Osteocyte (in vitro differentiated cells): ENCODE measurements around the gene MRPL51.

- PRO-cap: no peak
Observed at GRCh38 chr12:5993781-5994817, 49.0 kb upstream of the ANO2 start.

DNA sequence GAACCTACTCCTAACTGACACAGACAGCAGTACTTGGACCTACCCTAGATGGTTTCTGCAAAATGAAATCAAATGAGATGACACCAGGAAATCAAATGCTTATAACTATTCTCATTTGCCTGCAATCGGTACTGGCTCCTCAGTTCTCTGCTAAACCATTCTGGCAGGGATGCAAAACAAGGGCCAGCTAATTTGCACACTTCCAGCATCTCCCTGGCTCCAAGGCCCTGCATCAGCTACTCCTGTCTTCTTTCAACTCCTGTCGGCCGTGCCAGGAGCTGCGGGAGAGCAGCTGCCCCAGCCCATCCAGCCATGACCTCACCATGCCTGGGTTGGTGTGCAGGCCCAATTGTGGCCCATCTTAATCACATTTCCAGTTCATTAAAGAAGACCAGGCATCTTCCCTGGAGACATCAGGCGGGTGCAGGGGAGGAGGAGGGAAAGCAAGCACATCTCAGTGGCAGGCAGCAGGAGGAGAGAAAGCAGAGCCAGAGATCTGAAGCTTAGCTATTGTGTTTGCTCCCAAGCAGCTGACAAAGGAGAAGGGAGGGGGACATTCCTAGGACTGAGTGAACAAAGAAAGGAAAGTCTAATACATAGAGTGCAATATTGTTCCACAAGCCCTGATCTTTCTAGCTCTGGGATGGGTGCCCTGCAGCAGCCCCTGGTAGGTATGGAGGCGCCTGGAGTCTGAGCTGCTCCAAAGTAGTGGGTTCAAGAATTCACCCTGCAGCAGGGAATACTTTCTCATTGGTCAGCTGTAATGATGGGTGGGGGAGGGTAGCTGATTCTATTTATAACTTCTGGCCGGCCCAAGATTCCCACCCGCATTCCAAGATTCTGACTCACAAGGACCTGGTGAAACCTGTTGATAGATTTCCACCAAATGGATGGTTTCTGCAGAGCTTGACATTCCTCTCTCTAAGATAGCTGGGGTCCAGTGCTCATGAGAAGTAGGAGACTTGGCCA, 40.1 kb downstream of the VWF start:
- PRO-cap: no peak

DNA sequence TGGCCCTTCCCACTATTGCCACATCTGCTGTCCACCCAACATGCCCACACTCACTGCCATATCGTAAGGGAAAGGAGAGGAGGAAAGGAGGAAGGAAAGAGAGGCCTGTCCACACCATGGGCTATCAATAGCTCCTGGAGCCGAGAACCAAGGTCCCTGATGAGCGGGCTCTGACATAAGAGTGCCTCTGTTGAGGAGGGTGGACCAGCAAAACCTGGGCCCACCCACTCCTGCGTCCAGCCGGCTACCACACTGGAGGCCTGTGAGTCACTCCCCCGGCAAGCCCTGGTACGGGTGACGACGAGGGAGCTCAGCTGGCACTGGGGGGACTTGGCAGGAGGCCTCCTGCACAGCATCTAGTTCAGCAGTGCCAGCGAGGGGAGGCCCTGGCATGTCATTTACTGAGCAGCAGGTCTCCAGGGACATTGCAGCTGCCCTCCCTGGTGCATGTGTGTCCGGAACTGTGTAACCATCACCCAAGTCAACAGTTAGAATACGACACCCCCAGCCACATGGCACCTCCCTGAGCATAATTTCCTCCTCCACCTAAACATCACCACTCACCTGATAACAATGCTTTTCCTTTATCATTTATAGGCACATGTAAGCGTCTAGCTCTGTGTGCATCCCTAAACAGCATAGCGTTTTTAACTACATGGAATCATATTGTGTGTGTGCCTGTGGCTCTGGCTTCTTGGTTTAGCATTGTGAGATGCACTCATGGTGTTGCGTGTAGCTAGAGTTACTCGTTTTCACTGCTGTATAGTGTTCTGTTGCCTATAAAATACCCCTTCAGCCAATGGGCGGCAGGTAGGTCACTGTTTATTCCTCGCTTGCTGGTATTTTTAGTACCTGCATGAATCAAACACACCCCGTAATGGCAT, 24.4 kb downstream of the CD9 start:
- PRO-cap: no peak

GRCh38 chr12:6234828-6235977, 35.0 kb downstream of the CD9 start:
- PRO-cap: no peak

DNA sequence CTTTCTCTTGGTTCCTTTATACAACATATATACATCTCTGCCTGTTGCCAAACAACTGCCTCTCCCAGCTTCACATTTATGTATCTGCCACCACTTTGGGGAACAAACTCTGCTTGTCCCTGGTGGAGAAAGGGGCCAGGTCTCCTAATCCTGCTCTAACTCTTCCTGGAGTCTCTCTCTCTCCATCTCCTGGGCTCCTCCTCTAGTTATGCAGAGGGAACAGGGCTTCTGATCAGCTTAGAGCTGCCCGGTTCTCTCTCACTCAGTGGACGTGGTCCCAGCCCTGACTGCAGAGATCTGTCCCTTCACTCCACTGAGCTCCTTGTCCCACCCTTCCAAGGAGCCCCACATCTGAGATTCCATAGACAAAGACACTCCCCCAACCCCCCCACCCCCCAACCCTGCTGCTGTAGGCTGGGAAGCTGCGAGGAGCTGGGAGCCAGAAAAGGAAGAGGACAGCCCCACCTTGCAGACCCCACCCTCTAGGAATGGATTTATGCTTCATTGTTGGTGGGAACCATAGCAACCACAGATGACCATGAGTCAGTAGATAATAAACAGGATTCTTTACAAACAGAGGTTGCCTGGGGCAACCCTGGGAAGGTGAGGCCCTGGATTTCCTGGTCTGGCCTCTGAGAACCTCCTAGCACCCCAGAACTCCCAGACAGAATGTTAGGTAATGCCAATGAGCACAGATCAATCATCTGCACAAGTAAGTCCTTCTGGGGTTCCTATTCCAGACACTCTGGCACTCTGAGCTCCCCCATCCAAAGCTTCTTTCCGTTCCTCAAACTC, 15.5 kb upstream of the PLEKHG6 start:
- PRO-cap: no peak

DNA sequence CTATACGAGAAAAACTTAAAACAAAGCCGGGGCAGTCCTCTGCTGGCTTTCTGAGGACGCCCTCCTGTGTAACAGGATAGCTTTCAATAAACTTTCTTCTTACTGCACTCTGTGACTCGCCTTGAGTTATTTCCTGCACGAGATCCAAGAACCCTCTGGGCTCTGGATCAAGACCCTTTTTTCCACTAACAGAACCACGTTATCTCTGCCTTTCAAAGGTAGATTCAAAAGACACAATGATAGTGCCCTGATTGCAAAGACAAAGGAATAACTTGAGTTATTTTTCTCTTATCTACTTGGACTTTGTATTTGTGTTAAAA, 12.6 kb upstream of the PLEKHG6 start:
- PRO-cap: no peak

GRCh38 chr12:6328855-6329146, 13.1 kb downstream of the TNFRSF1A start:
- PRO-cap: no peak

DNA sequence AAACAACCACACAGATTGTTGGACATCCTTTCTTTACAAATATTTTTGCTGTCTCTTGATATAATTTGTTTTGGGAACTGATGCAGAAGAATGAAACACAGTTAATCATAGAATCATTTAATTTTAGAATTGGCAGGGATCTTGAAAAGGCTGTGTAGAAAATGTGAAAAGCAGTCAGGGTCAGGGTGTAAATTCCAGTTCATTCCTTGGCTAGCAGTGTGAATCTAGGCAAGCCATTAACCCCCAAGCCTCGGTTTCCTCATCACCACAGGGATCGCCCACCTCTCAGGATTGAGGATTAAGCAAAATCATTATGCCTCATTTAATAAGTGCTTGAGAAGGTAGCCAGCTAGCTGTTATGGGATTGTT, 10.9 kb downstream of the TNFRSF1A start:
- PRO-cap: no peak

GRCh38 chr12:6343477-6344295, 1.8 kb upstream of the TNFRSF1A start:
- PRO-cap: no peak

- PRO-cap: no peak
Observed at GRCh38 chr12:6371096-6371774, 4.1 kb downstream of the SCNN1A start.

- PRO-cap: no peak
Observed at GRCh38 chr12:6388222-6388881, 4.4 kb downstream of the LTBR start.

DNA sequence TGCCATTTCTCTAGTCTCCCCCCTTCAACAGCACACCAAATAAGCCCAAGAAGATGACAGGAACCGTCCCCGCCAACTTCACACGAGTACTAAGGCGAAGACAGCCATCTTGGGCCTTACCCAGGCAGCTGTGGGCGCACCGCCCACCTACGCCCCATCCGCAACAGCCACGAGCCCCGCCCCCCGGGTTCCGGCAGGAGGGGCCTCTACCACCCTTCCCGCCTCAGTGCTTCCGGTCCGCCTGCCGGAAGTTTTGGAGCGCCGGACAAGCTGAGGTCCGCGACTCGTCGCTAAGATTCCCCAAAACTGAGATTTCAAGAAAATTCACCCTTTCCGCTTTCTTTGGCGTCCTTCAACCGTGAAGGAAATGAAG, at the start of gene MRPL51:
Gene MRPL51, minus strand, starts transcription at position 132 of the 373 bp plus-strand sequence.
- PRO-cap: bidirectional peak, plus-strand start at position 242 of the sequence, minus-strand start at position 91 of the sequence

- PRO-cap: no peak
Observed at GRCh38 chr12:6514053-6514721, 20.1 kb upstream of the GAPDH start.

DNA sequence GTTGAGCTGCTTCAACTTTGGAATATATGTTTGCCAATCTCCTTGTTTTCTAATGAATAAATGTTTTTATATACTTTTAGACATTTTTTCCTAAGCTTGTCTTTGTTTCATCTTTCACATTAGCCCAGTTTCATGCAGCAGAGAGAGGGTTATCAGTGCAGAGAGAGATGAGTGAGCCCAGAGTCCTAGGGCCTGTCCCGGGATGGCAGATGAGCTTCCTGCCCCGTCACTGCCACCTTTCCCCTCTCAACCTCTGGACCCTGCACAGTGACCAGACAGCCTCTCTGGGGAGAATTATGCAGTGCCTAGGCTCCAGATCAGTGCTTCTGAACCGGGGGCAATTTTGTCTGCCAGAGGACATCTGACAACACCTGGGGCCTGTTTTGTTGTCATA, 2.4 kb upstream of the GAPDH start:
- PRO-cap: no peak

DNA sequence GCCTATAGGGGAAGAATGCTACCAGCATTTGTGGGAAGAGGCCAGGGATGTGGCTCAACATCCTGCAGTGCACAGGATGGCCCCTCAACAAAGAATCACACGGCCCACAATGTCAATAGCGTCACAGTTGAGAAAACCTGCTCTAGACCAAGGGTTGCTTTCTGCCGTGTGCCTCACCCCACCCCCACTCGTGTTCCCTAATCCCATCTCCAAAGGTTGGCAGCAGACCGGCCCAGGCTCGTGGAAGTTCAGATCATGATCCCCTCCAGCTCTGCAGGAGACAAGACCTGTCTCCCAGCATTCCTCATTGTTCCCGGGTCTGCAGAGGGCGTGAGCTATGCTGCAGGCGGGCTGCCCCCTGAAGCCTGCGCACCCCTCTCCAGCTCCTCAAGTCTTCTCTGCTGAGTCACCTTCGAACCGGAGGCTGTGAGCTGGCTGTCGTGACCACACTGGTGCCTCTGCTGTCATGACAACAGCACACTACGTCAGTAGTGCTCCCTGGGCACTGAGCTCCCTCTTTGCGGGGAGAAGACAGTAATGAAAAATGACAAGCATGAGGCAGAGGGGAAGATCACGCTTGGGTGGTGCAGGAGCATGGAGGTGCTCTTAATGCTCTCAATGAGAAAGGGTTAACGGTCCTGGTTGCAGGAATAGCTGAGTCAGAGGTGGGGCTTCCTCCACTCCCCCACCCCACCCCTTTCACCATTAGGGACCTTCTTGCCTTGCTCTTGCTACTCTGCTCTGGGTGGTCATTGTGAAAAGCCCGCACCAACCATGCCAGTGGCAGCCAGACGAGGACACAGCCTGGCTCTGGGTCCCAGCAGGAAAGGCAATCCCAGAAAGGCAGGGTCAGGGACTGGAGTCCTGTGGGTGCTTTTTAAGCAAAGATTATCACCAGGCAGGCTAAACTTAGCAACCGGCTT, 1.8 kb upstream of the GAPDH start:
- PRO-cap: bidirectional peak, plus-strand start at position 534 of the sequence, minus-strand start at position 400 of the sequence

DNA sequence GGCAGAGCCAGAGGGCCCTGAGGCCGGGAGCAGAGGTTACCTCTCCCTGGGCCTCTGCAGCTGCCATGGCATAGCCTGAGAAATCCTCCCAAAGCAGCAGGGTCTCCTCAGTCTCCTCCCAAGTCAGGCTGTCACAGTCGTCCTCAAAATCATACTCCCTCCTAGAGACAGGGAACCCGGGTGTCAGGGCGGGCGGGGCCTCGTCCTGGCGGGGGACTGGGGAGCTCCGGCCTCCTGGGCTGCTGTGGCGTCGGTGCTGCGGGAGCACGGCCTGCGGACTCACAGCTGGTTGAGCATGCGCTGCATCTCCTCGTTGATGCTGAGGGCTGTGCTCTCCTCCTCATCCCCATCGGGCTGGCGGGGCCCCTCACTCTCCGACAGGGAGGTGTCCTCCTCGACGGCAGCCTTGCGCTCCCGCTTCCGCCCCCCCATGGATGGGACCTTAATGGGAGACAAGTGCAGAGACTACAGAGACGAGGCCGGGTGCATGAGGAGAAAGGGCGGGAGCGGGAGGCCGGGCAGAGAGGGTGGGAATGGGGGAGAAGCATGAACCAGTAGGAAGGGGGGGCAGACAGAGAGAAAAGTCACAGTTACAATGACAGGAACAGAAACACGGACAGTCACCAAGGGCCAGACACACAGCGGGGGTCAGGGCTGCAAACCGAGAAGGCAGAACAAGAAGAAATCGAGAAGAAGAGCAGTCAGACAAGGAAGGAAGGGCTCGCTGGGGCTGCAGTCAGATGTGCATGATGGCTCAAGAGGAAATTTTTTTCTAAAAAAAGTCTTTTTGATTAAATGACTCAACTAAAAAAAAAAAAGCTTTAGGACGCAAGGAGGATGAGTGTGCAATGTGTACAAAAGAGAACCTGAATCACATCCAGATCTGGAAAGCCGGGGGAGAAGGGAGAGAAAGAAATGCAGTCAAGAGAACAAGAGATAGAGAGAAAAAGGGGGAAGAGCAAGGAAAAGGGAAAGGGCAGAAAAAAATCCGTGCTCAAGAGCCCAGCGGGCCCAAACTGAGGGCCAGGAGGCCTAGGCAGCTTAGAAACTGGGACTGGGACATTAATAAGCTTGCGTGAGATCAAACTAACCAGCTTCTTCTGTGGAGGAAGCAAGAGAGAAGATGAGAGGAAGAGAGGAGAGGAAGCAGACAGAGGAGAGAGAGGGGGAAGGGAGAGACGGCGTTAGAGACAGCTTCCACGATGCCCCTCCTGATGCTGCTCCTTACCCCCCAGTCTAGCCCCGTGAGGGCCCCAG, 7.0 kb downstream of the IFFO1 start:
- PRO-cap: no peak

DNA sequence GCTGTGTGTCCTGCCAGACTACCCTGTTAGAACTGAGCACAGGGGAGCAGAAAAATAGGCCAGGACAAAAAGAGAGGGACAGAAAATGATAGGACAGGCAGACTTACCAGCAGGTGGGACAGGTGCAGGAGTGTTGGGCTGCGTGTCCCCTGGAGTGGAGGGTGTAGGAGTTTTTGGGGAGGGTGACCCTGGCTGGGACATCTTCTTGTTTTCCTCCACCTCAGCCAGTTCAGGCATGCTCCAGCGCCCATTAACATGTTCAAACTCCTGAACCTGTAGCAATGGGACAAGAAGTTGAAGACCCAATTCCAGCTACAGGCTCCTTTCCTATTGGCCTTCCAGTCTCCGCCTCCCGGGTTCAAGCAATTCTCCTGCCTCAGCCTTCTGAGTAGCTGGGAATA, 13.5 kb upstream of the NOP2 start:
- PRO-cap: no peak

- PRO-cap: no peak
Observed at GRCh38 chr12:6600486-6601101, 6.6 kb downstream of the CHD4 start.

GRCh38 chr12:6618552-6619017, 11.4 kb upstream of the CHD4 start:
- PRO-cap: no peak

DNA sequence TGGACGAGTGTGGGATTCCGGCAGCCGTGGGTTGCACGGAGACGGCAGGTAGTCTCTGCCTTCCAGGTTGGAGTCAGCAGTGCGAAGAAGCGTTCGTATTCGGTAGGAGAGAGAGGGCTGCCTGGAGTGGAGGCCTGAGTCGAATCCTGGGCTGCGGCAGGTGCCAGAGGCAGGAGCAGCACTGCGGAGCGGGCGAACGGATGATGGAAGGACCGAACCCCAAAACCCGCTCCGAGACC, 481 bp downstream of the ACRBP start:
- PRO-cap: no peak